ENCODE data around the genes RNF5 and HLA-DQB2.

- PRO-cap, result no peak
These were observed 1.0 kb upstream of the TNXB start for GRCh38 chr6:32110267-32110498.

DNA sequence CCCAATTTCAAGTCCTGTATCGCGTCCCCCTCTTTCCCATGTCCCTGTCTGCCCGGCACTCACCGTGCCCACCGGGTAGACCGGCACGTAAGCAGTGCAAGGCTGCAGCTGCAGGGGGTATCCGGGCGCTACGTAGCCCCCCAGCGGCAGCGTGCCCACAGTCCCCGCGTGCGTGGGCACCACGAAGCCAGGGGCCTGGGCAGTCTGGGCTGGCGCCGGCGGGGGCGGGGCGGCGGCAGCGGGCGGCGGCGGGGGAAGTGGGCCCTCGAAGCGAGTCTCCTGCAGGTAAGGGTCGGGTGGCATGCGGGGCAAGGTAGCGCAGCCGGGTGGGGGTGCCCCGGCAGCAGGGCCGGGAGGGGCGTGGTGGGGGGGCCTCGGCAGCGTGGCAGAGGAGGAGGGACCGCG lies 1.4 kb downstream of the PRRT1 start:
- PRO-cap, result no peak

GRCh38 chr6:32152672-32153338 lies 1.1 kb upstream of the PRRT1 start:
- PRO-cap, result no peak

GRCh38 chr6:32168554-32169401 lies 4.4 kb downstream of the EGFL8 start:
- PRO-cap, result no peak

GRCh38 chr6:32178342-32179137 lies at the start of gene RNF5:
Gene RNF5, plus strand, starts transcription at chr6:32178405.
- PRO-cap, result bidirectional peak, plus-strand start at chr6:32178405, minus-strand start at chr6:32178215; unidirectional peak, plus-strand start at chr6:32178497; unidirectional peak, plus-strand start at chr6:32178724; unidirectional peak, minus-strand start at chr6:32179035

- PRO-cap, result no peak
These were observed 8.6 kb upstream of the BTNL2 start for GRCh38 chr6:32415590-32415949.

- PRO-cap, result no peak
These were observed 1.7 kb downstream of the HLA-DRA start for GRCh38 chr6:32441344-32441764.

DNA sequence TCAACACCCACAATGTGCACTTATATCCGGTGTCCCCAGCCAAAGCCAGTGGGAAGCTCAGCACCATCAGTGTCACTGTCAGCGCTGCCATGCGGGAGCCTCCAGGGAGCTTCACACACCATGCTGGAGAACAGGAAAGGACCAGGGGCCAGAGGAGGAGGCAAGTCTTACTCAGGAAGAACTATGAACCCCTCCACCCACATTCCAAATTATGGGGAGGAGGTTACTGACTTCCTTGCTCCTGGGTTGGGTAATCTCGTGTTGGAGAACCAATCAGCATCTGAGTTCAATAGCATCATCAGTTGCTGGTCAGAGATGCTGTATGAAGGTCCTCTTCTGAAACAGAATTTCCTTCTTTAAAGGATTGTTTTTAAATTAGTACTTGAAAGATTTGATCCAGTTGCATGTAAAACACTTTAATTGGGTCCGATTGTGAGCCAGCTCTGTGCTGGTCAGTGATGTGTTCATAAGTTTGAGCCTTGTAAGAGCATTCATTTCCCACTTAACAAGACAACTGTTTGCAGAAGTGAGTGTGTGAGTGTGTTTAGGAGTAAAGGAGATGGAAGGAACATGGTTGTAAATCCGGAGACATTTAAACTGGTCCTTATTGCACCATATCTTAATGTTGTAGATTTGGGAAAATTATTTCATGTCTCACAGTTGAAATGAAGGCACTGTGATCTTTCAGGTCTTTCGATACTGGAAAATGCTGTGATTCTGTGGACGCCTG lies 33.9 kb downstream of the HLA-DRA start:
- PRO-cap, result bidirectional peak, plus-strand start at position 419 of the sequence, minus-strand start at position 185 of the sequence

DNA sequence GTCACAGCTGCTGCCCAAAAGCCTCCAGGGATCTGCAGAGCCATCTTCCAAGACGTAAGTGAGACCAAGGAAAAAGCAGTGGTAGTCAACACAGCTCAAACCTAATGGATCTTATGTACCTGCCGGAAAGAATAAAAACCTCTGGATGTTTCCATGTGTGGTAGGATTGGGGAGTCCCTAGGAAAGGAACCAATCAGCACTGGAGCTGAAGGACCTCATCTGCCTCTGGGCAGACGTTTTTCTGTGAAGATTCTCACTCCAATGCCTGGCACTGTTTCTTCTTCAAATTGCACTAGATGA lies at the start of gene HLA-DQB2:
TSS of gene HLA-DQB2 (minus strand) at position 106 of the 300 bp plus-strand sequence.
- PRO-cap, result no peak

DNA sequence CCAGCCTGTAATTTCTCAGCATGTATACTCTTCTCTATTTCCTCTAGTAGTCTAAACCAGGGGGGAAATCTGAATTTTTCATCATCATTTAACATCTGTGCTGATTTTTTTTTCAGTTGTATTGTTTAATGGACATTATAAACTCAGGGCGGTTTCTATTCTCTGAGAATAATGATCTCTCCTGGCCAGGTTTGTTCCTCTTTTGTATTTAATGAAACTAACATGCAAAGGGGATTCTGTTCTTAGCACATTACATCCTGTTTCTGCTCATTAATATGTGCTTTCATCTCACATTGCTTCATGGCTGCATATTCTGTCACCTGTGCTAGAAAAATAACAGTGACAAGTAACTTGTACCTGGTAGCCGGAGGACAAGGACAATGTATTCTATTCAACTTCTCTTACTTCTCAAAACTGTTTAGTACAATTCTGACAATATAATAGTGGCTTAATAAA lies 819 bp downstream of the HLA-DOB start:
- PRO-cap, result no peak

DNA sequence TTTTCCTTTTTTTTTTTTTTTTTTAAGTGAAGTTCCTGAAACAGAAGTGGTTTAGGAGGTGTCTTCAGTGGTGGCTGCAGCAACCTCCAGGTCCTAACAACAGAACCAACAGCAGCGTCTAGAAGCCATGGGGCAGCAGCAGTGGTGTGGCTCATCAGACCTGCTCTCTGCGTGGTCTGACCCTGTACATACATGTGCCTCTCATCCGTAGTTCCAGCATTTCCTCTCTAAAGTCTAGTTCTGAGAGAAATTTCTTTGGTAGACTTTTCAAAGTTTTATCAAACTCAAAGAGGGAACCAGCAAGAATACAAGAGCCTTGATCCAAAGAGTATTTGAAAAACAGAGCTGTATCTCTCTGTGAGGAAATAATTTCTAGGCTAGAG lies 13.3 kb downstream of the PSMB9 start:
- PRO-cap, result no peak

GRCh38 chr6:32936090-32936951 lies 4.5 kb downstream of the HLA-DMB start:
- PRO-cap, result no peak

- PRO-cap, result no peak
These were observed 2.1 kb upstream of the HLA-DMA start for GRCh38 chr6:32955003-32955370.

DNA sequence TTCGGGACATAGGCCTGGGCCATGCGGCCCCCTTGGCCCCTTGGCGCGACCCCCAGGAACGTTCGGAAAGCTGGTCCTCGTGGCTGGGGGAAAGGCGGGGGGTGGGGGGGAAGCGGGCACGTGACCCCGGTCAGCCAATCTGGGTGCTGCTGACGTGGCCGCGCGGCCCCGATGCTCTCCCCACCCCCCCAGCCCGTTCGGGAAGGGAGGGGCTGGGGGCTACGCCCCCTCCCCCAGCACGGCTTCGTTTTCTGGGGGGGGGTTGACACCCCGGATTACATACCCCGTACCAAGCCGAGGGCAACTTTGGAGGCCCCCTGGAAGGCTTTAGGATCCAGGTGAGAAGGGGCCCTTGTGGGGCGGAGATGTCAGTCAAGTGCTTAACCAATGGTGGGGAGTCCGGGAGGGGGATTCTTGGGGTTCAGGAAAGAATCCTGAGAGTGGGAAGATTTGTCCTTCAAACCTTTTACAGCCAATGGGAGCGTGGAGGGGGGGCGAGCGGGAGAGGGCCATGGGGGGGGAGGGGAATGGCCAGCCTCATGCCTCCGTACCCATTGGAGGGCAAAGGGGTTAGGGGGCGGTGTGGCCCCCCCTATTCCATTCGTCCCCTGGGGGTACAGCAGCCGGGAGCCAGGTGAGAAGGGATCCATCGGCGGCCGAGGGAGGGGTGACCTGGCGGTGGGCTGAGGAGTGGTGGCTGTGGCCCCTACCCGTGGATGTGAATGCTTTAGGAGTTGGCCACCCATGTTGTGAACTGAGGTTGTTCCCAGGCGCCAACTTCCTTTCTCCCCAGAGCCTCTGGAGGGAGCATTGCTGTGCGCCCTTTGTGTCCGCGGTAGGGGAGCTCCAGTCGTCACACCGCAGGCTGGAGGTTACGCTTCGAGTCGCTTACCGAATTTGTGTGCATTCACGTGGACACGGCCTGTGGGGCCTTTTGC lies 594 bp downstream of the BRD2 start:
- PRO-cap, result bidirectional peak, plus-strand start at position 330 of the sequence, minus-strand start at position 93 of the sequence; bidirectional peak, plus-strand start at position 637 of the sequence, minus-strand start at position 756 of the sequence

- PRO-cap, result no peak
These were observed 19.0 kb upstream of the HLA-DOA start for GRCh38 chr6:33028351-33028835.

GRCh38 chr6:33061934-33062365 lies 13.8 kb upstream of the HLA-DPB1 start:
- PRO-cap, result no peak

DNA sequence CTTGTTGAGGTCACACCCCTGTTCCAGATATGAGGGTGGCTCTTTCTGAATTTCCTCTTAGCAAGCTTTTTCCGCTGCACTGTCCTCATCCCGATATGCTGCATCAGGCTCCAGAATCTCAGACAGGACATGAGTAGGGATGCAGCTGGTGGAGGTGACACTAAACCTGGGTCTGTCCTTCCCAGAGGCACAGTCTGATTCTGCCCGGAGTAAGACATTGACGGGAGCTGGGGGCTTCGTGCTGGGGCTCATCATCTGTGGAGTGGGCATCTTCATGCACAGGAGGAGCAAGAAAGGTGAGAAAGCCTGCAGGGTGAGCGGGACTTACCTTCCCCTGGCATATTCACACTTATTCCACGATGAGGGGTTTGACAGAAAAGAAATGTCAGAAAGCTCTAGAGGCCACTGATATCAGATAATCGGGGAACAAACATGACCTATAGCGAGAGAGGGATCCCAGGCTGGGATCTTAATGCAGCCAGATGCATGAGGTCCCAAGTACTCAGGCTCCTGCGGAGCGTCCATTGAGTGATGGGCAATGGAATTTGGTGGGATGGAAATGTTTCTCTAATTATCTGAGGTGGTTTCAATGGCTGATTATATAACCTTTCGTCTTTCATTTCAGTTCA lies 9.9 kb downstream of the HLA-DPB1 start:
- PRO-cap, result no peak

GRCh38 chr6:33113861-33114142 lies 38.0 kb downstream of the HLA-DPB1 start:
- PRO-cap, result no peak

DNA sequence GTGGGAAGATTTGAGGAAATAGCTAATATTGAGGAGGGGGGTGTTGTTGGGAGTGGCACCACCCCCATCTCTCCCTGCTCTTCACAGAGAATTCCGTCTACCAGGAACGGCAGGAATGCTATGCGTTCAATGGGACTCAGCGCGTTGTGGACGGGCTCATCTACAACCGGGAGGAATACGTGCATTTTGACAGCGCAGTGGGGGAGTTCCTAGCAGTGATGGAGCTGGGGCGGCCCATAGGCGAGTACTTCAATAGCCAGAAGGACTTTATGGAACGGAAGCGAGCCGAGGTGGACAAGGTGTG lies 41.0 kb downstream of the HLA-DPB1 start:
- PRO-cap, result no peak

DNA sequence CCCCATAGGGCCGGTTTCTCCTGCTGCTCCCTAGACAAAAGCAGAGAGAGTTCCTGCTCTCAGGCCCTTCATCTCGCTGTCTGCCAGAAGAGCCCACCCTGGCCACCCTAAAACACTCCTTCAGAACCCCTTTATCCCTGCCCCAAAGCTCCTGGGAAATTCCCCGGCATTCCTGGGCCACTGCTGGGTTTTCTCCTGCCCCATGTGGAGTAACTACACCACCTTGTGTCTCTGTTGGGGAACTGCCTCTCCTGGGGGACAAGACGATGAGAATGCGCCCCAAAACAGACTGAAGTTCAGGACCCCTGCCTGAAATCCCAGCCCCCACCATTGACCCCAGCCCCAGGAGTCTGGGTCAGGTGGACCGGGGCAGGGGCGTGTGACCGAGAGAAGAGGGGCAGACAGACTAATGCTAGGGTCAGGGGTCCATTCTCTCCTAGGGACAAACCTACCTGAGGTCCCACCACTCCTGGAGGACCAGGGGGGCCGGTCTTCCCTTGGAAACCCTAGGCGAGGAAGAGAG lies 19.6 kb downstream of the COL11A2 start:
- PRO-cap, result no peak